ENCODE data around the gene KPNA3.

GRCh38 chr13:49792060-49792854 is at the start of gene KPNA3:
TSS of gene KPNA3 (minus strand) at chr13:49792682.
- PRO-cap = bidirectional peak, plus-strand start at chr13:49792774, minus-strand start at chr13:49792461
- RAMPAGE, long total RNA = no peak

DNA sequence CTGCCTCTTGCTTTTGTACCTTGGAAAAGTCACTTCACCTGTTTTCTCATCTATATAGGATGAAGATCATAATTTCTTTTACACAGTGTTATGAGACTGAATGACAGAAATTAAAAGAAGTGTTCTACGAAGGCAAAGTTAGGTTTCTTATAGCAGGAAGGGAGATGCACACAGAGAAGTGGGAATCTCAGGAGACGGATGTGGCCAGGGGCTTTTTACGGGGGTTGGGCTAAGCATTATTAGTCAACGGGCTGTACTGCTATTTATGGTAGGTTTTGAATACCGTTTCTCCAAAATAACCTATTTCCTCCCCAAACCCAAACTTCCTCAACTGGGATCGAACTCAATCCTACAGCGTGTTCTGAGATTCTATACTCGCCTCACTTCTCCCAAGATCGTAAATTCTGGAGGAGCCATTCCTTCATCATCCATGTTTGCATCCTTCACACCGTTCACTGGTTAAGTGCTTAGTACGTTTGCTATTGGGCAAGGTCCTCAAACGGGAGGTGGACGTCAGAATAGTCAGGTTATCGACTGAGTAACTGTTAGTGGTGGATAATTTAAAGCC is 1.3 kb upstream of the TRIM13 start:
- PRO-cap = unidirectional peak, minus-strand start at position 457 of the sequence
- RAMPAGE, long total RNA = no peak

- PRO-cap = no peak
- RAMPAGE, long total RNA = no peak
Observed at GRCh38 chr13:50080760-50080875, 65.4 kb downstream of the KCNRG start.

DNA sequence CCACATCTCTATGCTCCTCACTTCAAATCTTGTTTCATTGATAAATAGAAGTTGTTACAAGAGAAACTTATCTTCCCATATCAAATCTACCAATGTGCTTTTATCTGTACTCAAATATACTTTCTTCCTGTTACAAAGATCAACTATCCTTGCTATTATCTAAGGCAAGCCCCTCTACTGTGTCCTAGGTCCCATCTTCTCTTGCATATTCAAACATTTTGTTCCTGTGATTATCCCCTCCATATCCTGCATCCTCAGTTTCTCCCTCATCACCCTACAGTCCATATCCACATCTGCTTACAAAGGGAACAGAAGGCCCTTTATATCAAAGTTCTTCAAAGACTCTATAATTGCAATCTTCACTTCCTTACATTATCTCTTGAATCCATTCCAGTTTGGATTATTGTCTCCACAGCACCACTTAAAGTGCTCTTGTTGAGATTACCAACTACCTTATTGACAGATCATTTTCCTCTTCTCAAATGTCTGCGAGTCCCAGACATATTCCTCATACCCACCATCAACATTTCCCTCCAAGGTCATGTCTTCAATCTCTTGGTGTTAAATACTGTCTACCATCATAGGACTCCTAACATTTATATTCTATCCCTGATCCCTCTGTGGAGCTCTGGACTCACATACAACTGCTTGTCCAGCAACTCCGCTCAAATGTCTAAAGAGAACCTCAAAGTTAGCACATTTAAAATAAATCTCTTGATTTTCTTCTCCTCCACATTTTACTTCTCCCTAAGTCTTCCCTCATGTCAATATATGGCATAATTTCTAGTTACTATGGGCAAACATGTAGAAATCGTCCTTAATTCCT is 99.3 kb downstream of the KCNRG start:
- PRO-cap = no peak
- RAMPAGE, long total RNA = no peak

GRCh38 chr13:50122274-50123364 is 107.4 kb downstream of the KCNRG start:
- PRO-cap = no peak
- RAMPAGE, long total RNA = no peak

DNA sequence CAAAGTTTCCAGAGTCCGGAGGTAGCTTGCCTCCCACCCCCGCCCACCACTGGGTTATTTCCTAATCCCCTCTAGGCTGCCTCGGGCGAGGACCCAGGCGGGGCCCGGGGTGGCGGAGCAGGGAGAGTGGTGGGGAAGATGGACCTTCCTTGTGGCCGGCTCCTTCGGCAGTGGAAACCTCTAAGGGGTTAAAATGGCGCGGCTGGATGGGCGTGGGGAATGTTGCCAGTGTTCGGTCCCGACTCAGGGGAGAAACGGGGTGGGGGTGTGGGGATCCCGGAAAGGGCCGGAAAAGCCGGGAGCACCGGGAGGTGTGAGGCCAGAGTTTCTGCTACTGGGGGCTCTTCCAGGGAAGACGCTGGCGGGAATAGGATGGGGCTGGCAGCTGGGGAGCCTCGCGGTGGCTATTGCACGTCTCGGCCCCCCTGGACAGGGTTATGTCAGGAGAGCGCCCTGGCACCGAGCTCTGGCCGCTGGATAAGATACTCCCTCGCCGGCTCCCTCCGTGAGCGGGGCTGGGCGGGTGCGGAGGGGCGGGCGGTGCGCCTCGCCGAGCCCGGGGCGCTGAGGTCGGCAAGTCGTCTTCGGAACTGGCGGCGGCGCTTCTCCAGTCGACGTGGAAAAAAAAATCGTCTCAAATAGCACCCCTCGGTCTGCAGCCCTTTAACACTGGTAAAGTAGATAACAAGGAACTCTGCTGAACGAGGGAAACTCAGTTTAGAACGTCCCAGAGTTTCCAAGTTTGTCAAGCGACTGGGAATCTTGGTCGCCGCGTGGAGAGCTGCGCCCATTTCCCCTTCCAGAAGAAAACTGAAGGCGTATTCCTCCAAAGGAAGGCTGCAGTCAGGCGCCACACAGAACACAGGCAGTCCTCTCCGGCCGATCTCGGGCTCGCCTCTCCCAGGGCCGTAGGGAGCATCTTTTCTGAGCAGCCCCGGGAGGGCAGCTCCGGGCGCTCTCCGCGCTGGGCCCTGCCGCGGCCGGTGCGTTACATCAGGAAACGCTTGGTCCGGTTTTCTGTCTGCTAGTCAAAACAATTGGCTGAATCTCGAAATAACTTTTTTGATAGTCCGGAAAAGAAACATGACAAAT is 115.0 kb downstream of the KCNRG start:
- PRO-cap = bidirectional peak, plus-strand start at position 666 of the sequence, minus-strand start at position 439 of the sequence
- RAMPAGE, long total RNA = no peak

DNA sequence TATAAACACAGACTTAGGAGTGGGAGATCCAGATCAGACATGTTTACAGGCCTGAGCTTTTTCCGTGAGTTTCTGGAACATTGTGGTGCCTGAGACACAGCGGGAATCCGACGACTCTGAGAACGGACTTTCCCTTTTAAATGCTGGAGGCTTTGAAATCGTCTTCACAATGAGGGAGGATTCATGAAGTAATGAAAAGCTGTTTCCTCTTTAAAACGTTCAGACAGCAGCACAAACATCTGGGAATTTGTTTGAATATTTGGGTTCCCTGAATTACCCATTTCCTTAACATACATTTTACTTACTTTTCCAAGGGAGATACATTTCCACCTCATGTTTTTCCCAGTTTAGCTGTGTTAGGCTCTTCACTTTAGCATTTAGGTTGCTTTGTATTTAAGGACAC is 125.9 kb downstream of the KCNRG start:
- PRO-cap = no peak
- RAMPAGE, long total RNA = no peak

GRCh38 chr13:50598221-50598919 is 245.1 kb downstream of the DLEU7 start:
- PRO-cap = unidirectional peak, minus-strand start at chr13:50598496
- RAMPAGE, long total RNA = no peak

GRCh38 chr13:50715252-50716006 is 128.1 kb downstream of the DLEU7 start:
- PRO-cap = no peak
- RAMPAGE, long total RNA = no peak

GRCh38 chr13:50810908-50811468 is 32.5 kb downstream of the DLEU7 start:
- PRO-cap = no peak
- RAMPAGE, long total RNA = no peak

GRCh38 chr13:50892080-50892575 is 17.5 kb upstream of the RNASEH2B start:
- PRO-cap = no peak
- RAMPAGE, long total RNA = no peak

DNA sequence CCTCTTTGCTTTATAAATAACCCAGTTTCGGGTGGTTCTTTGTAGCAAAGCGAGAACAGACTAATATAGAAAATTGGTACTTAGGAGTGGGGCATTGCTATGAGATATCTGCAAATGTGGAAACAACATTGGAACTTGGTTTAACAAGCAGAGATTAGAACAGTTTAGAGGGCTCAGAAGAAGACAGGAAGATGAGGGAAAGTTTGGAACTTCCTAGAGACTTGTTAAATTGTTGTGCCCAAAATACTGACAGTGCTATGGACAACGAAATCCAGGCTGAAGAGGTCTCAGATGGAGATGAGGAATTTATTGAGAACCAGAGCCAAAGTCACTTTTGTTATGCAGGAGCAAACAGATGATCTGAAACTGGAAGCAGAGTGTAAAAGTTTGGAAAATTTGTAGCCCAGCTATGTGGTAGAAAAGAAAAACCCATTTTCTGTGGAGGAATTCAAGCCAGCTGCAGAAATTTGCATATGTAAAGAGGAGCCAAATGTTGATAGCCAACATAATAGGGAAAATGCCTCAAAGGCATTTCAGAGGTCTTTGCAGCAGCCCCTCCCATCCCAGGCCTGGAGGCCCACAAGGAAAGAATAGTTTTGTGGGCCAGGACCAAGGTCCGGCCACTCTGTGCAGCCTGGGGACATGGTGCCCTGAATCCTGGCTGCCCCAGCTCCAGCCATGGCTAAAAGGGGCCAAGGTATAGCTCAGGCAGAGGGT is 53.0 kb upstream of the FAM124A start:
- PRO-cap = no peak
- RAMPAGE, long total RNA = no peak

DNA sequence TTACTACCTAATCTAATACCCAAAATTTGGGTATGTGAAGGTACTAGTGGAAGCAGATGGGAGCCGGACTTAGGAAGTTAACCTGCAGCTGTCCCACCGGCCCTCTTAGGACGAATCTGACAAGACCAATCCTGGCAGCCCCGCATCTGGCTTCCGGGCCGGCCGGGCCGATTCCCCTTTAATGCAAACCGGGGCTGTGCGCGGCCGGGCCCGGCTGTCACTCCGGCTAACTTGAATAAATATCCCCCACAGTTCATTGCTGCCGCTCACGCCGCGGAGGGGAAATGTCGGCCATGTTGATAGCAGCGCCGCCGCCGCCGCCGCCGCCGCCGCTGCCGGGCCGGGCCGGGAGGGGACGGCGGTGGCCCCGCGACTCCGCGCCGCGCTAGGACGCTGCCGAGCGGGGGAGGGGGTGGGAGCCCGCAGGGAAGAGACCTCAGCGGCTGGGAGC is 1.4 kb downstream of the INTS6 start:
- PRO-cap = bidirectional peak, plus-strand start at position 265 of the sequence, minus-strand start at position 154 of the sequence
- RAMPAGE, long total RNA = no peak

- PRO-cap = no peak
- RAMPAGE, long total RNA = no peak
Observed at GRCh38 chr13:51637848-51638412, 53.7 kb downstream of the WDFY2 start.

- PRO-cap = no peak
- RAMPAGE, long total RNA = no peak
Observed at GRCh38 chr13:51646001-51646785, 61.9 kb downstream of the WDFY2 start.

GRCh38 chr13:51760353-51761144 is 43.4 kb downstream of the DHRS12 start:
- PRO-cap = no peak
- RAMPAGE, long total RNA = no peak

GRCh38 chr13:51769397-51770348 is 34.3 kb downstream of the DHRS12 start:
- PRO-cap = no peak
- RAMPAGE, long total RNA = no peak

- PRO-cap = unidirectional peak, plus-strand start at chr13:51822376
- RAMPAGE, long total RNA = no peak
Observed at GRCh38 chr13:51822168-51822513, 18.2 kb upstream of the DHRS12 start.

DNA sequence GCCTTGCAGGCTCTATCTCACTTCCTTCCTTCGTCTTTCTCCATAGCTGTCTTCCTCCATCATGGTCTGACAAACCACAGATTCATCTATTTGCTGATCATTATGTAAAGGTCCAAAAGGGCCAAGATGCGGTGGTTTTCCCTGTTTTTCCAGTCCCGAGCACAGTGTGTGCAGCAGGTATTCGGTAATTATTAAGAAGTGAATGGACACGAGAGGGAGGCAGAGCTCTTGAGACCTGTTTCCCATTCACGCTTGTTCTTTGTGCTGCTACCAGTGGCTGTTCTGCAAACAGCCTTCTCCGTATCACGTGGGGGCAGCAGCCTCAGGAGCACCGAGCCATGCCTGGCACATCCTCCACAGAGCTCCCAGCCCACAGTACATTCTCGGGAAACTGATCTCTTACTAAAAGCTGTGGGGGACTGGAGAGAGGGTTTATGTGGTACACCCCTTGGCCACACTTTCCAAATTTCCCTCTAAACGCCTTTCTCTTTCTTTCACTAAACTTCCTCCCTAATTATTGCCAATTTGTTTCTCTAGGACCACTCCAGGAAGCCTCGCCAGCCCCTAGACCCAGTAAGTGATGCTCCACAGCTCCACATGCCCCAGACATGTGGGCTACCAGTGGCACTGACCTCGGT is 50.4 kb downstream of the CCDC70 start:
- PRO-cap = no peak
- RAMPAGE, long total RNA = no peak

DNA sequence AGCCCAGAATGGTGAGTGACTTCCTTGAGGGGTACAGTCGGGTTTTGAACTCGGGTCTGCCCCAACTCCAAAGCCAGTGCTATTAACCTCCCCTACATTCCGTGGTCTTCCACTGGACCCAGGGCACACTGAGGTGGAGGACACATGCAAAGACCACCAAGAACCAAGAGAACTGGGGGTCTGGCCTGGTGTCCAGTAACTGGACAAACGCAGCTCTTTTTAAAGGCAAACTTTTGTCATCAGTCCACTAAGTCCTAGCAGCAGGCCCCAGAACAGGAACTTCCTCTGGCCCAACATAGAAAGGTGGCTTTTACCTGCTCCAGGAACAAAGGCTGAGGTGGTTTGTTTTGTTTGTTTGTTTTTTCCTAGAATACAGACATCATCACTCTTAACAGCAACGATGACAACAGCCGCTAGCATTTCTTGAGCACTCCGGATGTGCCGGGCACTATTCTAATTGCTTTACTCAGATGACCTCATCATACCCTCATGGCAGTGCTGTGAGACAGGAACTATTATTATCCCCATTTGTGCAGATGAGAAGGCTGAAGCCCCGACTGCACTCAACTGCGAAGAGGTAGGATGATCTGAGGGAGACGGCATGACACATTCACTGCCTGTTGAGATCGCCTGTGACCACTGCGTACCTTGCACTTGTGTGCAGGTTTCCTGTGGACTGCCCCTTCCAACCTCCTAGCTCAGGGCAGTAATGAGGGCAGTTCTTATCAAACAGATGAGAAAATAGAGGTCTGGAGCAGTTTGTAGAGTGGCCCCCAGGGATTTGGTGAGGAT is 66.4 kb downstream of the CCDC70 start:
- PRO-cap = no peak
- RAMPAGE, long total RNA = no peak

Measured in Karpas-422 (cell line).